WTC11 (cell line): ENCODE measurements around the gene SUB1.

GRCh38 chr5:32108170-32108796, 65.8 kb downstream of the GOLPH3 start:
- PRO-cap = no peak

GRCh38 chr5:32109086-32110048, 64.8 kb downstream of the GOLPH3 start:
- PRO-cap = no peak

- PRO-cap = no peak
Measured at GRCh38 chr5:32125960-32126604, 48.0 kb downstream of the GOLPH3 start.

GRCh38 chr5:32135439-32135879, 38.7 kb downstream of the GOLPH3 start:
- PRO-cap = no peak

GRCh38 chr5:32390909-32391500, 53.5 kb downstream of the ZFR start:
- PRO-cap = no peak

- PRO-cap = no peak
Measured at GRCh38 chr5:32396981-32397365, 47.6 kb downstream of the ZFR start.

DNA sequence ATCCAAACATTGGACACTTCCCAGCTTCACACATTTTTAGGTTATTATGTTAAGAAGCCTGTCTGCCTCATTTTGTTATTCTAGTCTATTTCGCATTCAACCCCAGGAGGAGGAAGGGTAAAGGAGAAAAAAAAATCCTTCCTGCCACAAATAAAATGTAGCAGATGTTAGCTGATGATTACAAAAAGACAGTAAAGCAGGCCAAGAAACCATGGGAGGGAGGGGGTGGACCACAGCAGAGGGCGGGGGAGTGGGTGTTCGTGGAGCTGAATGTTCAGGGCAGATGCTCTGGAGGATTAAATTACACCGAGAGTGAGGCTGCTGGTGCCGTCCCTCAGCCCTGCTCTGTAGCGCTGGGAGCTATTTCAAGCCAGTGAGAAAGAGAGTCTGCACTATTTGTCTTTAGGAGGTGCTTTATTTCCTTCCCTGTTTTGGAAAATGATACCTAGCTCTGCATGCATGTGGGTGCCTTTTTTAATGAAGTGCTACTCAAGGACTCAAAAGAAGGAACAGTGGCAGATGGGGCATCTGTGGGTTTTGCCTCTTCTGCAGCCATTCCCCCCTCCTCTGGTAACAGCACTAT, 60.7 kb upstream of the ZFR start:
- PRO-cap = no peak

GRCh38 chr5:32585225-32585664, at the start of gene SUB1:
Gene SUB1, plus strand, starts transcription at chr5:32585557.
- PRO-cap = bidirectional peak, plus-strand start at chr5:32585574, minus-strand start at chr5:32585438

DNA sequence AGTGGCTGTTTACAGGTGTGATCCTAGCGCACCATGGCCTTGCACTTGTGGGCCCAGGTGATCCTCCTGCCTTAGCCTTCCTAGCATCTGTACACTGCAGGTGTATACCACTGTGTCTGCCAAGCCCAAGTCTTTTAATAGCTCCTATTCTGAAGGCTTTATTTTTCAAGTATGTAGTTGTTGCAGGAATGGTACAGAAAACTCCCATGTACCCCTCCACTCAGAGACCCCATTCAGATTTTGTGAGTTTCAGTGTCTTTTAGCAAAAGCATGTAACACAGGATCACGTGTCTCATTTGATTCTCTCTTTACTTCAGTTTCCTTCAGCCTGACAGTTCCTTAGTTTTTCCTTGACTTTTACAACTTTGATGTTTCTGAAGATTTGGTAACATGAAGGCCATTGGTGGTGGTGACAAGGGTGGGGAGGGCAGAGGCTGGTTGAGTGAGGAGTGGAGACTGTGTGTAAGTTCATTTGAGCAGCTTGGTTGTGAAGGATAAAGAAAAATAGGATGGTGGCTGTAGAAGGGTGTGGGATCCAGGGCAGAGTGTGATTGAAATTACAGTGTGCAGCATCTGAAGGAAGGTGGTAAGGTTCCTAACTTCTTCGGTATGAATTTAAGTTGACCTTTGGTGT, 20.3 kb downstream of the SUB1 start:
- PRO-cap = no peak

GRCh38 chr5:32852411-32852832, 141.3 kb downstream of the NPR3 start:
- PRO-cap = no peak

DNA sequence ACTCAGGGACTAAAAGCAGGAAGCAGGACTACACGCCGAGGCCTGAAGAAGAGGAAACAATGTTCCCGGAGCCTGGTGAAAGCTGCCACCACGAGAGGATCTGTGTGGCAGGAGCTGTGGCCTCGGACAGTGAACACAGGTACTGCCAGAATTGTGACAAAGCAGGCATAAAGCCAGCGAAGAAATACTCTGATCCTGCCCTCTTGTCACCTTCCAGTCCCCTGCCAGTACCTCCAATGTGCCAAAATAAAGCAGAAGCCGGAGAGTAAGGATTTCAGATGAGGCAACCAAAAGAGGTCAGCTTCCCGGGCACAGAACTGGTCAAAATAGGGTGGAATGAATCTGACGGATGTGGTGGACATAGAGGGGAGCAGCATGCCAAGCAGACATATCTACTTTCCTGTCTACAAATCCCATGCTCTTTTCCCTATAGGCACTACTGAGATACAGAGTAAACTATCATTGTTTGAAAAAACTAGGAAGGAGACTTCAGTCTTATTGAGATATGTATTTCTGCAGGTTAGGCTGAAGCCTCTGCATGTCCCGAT, 211.5 kb upstream of the TARS1 start:
- PRO-cap = no peak

DNA sequence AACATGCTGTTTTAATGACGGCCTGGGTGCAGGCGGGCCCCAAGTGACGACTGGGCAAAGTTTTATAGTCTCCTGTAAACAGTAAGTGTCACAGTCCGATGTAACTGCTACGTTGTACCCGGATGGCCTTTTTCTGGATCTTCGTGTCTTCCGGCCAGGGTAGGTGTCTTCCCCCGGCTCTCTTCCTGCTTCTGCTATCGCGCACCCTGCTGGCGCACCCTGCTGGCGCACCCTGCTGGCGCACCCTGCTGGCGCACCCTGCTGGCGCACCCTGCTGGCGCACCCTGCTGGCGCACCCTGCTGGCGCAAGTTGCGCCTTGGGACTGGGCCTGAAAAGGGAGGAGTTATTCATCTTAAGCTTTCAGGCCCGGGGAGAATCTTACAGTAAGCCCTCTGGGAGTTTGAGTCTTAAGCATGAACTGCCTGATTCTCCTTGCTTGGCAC, 142.9 kb upstream of the TARS1 start:
- PRO-cap = no peak

- PRO-cap = no peak
Measured at GRCh38 chr5:33308920-33309483, 131.8 kb upstream of the TARS1 start.

DNA sequence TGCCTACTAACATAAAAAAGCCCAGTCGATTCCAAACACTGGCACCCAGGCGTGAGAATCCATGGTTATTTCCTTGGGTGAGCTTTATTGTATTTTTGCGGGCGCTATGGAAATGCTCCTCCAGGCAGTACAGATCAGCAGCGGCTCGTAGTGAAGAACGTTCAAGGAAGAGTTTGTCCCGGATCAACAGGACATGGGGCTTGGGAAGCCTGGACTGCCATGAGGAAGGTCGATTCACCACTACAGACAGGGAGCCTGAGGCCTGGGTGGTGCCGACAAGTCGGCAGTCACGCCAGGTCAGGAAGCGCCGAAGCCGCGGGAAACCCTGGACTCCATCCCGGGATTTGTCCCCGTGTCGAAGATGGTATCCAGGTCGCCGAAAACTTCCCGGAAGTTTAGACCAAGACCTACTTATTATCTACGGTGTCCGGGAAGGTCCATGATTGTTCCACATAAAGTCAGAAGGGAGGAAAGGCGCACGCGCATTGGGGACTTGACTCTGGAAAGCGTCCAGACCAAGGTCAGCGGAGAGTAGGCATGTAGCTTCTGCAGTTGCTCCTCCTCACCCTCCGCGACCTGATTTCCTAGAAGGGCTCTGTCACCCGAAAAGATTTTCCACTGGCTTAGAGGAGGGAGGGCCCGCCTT, 385 bp upstream of the TARS1 start:
- PRO-cap = unidirectional peak, plus-strand start at position 132 of the sequence; bidirectional peak, plus-strand start at position 263 of the sequence, minus-strand start at position 261 of the sequence; bidirectional peak, plus-strand start at position 513 of the sequence, minus-strand start at position 548 of the sequence

DNA sequence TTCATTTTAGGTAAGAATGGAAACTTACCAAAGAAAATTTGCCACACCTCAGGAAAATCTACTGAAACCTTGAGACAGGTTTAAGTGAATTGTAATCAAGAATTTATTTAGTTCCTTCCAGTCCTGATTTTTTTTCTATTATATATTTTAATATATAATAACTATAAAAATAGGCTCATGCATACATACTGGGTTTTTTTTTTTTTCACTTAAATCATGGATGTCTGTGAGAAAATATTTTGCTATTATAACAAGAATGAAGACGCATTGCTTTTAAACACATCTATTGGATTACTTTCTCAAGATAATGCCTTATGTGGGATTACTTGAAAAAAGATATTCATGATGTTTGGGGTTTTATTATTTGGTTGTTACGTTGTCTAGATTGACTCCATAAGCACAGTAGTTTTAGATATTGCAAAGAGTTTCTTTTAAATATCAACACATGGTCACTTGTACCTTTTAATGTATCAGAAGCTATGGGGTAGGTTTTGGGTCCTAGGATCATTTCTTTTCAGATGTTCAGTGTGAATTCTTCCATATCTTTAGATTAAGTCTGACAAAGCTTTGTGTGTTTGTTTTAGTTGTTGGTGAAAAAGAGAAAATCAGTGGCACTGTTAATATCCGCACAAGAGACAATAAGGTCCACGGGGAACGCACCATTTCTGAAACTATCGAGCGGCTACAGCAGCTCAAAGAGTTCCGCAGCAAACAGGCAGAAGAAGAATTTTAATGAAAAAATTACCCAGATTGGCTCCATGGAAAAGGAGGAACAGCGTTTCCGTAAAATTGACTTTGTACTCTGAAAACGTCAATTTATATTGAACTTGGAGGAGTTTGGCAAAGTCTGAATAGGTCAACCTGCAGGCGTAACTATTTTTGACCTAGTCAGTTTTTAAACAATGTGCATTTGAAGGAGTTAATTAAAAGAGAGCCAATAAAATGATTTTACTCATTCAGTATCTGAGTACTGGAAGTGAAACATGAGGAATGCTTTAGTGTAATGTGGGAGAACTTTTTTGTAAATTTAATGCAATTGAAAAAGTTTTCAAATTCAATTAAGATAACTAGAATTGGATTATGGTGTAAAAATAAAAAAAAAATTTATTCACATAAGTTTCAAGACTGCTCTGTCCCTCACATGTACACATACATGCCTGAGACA, 26.6 kb downstream of the TARS1 start:
- PRO-cap = no peak

DNA sequence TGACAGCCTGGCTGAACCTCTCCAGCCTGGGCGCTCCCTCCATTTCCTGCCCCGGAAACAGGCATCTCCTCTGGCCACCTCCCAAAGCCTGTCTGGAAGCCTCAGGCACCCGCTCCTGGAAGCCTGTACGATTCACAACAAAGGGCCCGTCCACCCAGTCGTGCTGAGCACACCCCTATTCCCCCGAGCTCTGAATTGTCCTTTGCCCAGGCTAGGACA, 138.2 kb upstream of the C1QTNF3 start:
- PRO-cap = no peak

- PRO-cap = no peak
Measured at GRCh38 chr5:34466320-34467044, 189.6 kb upstream of the RAI14 start.

GRCh38 chr5:34496608-34496812, 159.6 kb upstream of the RAI14 start:
- PRO-cap = no peak

- PRO-cap = no peak
Measured at GRCh38 chr5:34570490-34571821, 85.2 kb upstream of the RAI14 start.

GRCh38 chr5:34709727-34710418, 53.7 kb downstream of the RAI14 start:
- PRO-cap = no peak